Colonic mucosa (tissue), 1 donor: Measurements from ENCODE around the gene DAGLB.

DNA sequence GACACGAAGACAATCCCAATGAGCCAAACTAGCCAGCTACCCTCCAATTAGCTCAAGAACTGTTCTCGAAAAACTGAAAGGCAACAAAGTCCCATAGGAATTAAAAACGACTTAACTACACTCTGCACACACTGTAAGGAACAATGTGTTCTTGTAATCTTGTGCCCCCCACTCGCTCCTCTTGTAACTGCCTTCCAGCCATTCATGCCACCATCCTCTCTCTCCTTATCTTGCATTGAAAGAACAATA lies 3.0 kb downstream of the CYTH3 start:
- PRO-cap = no peak

DNA sequence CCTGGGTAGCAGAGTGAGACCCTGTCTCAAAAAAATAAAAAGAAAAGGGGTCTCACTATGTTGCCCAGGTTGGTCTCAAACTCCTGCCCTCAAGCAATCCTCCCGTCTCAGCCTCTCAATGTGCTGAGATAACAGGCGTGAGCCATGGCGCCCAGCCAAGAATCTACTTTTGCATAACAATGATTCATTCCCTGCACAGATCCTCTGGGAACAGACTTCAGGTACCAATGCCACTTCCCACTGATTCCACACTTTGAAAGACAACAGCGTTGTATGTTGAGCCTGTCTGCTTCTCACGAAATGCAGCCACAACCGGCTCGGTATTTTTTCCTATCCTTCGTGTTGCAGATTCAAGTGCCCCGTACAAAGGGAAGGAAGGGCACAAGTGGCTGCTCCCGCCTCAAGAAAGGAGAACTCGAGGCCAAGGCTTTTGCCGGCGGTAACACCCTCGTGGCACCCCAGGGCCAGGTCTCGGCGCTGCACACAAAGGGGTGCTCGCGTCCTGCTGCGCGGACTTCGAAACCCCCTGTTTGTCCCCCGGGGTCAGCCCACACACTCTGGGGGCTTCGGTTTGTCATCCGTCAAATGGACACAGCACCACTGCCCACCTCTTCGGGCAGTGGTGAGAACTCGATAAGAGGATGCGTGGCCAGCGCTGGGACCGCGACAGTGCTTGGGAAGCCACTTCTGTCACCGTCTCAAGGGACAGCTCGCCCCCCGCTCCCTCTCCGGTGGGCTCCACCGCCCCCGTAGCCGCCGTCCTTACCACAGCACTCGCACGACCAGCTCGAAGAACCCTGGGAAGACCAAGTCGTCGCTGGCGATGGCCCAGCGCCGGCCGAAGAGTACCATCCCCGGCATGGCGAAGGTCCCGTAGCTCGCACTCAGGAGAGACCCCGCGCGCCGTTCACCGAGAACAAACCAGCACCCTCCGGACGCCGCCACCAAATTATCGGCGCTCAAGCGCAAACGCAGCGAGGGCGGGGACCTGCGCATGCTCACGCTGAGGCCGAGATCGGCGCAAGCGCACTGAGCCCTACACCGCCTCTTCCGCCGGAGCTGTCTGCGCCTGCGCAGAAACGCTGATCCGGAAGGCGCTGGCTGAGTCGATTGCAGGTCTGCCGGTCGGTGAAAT lies at the start of gene DAGLB:
TSS of gene DAGLB (minus strand) at position 973 of the 1,135 bp plus-strand sequence.
- PRO-cap = unidirectional peak, plus-strand start at position 243 of the sequence; unidirectional peak, plus-strand start at position 411 of the sequence; bidirectional peak, plus-strand start at position 1,076 of the sequence, minus-strand start at position 951 of the sequence

DNA sequence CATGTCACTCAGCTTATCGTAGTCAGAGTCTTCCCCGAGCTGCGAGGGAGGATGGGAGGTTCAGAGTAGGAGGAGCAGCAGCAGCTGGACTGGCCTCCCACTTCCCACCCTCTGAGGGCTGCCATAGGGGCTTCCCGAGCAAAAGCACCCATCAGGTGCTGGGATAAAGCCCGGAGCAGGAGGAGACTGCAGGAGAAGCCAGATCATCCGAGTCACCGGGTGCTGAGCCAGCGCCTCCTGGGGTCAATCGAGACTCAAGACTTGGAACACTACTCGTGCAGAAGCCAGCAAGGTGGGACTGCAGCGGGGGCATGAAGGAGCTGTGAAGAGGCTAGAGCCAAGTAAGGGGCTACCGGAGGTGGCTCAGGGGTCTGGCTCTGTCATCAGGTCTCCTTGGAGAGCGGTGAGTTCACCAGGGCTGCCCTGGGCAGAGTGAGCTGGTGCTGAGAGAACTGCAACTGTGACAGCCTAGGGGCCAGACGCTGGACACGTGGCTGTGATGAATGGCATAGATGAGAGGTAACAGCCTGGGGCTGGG lies 22.0 kb upstream of the KDELR2 start:
- PRO-cap = no peak

GRCh38 chr7:6604365-6605001 lies 10.9 kb upstream of the ZNF853 start:
- PRO-cap = no peak

DNA sequence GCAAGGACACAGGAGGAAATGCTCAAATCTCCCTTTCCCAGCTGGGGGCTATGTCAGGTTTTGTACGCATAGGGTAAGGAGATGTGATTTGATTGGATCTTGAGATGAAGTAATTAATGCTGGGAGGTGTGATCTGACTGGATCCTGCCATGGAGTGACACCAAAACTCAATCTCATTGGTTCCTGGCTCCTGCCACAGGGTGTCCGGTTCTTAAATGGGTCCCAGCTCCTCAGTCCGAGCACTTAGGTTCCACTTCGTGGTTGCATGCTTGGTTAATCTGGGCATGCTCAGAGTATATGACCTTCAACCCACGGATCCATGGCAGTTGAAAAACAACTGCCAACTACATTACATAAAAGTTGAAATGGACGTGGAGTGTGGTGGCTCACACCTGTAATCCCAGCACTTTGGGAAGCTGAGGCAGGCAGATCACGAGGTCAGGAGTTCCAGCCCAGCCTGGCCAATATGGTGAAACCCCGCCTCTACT lies 3.1 kb upstream of the ZNF12 start:
- PRO-cap = no peak

- PRO-cap = no peak
Observed at GRCh38 chr7:7100395-7100769, 82.0 kb upstream of the C1GALT1 start.

GRCh38 chr7:7216341-7216978 lies 34.1 kb downstream of the C1GALT1 start:
- PRO-cap = no peak

GRCh38 chr7:7477686-7477885 lies 58.1 kb downstream of the COL28A1 start:
- PRO-cap = no peak

DNA sequence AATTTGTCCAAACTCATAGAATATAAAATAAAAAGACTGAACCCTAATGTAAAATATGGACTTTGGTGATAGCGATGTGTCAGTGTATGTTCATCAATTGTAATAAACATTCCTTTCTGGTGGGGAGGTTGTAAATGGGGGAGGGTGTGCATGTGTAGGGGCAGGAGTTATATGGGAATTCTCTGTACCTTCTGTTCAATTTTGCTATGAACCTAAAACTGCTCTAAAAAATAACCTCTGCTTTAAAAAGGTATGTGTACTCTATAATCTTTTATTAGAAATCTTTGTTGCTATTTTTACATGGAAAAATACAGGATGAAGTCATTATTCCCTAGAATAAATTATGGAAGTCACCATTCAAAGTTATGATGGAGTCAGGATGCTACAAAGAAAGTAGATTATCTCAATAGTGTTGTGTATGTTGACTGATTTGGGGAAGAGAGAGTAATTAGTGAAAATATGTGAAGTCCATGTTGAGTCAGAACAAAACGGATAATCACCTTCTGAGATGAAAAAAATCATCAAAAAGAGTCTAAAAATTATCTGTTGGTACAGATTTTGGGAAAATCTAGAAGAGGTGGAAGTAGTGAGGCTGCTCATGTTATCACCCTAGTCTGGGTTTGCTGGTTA lies 12.6 kb downstream of the RPA3 start:
- PRO-cap = no peak

DNA sequence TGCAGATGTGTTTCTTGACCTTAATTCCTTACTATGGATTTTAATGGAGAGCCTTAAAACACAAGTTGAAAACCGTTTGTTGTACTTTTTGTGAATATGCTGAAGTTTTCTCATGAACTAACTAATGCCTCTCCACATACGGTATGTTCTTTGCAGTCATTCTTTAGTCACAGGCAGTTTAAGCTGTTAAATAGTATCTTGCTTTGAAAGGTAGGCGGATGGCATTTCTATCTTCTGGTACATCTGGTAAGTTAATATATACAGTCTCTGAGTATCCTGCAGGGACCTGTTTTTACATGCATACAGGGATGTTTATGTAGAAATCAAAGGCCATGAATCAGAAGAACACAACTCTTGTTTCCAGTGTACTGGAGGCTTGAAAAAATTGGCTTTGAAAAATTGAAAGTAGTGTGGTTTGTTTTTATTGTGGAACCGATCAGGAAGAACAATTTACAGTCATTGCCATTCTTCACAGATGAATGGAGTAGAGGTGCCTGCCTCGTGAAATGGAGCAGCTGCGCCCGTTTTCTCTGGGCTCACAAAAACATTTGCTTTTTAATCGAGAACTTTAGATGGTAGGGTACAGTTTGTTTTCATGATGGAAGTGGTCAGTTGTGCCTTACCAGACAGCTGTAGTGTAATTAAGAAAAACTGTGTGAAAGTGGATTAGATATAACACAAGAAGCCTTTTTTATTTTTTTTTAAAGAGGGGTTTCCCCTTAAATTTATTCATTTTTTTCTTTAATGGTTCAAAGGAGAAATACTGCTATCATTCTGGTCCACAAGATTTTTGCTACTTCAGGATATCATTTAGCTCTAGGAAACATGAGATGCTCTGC lies 54.0 kb upstream of the RPA3 start:
- PRO-cap = no peak

GRCh38 chr7:7808116-7808758 lies 89.8 kb upstream of the RPA3 start:
- PRO-cap = no peak

DNA sequence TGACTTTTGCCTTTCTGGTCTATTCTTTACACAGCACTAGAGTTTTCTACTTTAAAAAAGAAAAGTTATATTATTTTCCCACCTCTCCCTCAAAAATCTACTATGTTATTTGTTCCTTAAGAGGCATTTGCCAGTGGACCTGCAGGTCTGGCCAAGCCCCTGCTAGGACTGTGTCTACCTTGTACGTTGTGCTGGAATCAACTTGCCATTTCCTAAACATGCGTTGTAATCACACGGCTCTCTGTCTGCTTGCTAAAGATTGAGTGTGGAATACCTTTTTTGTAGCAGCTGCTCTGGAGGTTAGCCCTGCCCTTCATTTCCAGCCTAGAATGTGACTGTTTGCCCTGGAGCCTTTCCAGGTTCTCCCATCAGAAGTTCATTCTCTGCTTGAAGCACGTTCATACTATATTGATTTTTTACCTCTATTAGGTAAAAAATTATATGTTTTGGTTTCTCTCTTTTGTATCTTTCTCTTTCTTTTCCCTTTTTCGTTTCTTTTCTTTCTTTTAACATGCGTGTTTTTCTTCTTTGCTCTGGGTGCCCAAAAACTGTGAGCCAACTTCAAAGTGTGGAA lies 111.7 kb upstream of the RPA3 start:
- PRO-cap = no peak

GRCh38 chr7:7944389-7945402 lies 23.9 kb upstream of the GLCCI1 start:
- PRO-cap = no peak

GRCh38 chr7:7969207-7970243 lies 929 bp downstream of the GLCCI1 start:
- PRO-cap = bidirectional peak, plus-strand start at chr7:7969264, minus-strand start at chr7:7969141

DNA sequence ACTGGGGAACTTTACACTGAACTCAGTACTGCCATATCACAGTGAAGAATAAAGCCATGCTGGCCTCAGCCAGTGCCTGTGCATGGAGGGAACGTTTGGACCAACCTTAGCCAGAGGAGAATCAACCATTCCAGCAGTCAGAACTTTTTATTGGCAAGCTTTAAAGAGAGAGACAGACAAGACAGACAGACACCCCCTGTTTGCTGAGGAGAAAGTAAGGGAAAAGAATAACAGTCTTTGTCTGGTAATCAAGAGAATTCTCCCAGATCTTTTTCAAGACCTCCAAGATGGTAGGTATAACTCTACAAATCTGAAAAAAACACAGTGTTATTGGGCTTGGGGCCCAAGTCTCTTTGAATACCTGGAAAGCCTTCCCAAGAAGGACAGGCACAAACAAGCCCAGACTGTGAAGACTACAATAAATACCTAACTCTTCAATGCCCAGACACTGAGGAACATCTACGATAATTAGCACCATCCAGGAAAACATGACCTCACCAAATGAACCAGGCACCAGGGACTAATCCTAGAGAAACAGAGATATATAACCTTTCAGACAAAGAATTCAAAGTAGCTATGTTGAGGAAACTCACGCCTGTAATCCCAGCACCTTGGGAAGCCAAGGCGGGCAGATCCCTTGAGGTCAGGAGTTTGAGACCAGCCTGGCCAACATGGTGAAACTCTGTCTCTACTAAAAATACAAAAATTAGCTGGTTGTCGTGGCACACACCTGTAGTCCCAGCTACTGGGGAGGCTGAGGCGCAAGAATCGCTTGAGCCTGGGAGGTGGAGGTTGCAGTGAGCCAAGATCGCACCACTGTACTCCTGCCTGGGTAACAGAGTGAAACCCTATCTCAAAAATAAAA lies 58.3 kb downstream of the GLCCI1 start:
- PRO-cap = no peak

DNA sequence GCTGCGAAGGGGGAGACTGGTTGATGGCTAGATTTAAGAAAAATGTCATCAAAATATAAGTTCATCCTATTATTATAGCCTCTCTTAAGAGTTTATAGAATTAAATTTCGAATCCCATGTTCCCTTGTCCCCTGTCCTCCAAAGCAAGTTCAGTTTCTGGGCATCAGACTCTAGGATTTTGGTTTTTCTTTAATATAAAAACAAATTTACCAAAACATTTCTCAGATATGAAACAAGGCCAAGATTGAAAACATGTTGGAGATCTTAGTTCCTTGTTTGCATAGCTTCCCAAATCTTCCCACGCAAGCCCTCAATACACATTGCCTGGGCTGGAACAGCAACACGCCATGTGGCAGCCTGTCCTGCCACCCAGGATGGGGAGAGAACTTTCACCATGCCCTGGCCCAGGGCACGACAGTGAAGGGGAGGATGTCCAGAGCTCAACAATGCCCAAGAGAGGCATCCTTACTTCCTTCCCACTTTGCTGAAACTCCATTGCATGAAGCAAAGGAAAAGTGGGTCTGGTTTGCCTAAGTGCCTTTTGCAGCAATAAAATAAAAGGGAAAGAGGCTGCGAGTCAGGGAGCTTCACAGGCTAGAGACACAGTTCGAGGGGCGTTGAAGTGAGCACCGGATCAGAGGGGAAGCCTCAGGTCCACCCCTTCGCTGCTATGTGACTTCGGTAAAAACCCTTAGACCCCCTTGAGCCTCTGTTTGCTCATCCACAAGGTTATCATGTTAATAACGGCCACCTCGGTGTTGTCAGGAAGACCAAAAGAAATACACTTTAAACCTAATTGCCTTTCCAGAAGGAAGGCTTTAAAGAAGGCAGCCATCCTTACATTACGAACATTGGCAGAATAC lies 133.5 kb downstream of the ICA1 start:
- PRO-cap = no peak

DNA sequence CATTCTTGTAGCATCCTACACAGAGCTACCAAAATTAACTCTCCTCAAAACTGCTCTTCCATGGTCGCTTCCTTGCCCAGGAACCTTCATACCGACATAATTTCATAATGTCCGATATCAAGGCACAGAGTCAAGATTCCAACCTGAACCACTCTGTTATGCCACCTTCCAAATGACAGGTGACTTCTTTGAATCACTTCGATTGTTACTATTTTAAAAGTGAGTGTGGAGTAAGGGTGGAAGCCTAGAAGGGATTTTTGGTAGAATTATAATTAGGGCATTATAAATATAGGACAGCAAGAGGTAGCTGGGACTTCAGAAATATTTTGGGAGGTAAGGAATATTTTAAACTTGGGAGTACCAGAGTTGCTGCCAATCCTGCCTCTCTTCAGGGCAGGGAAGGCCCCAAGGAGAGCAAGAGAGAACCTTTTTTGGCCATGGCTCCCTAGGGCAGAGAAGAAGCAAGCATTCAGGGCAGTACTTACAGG lies 73.6 kb downstream of the ICA1 start:
- PRO-cap = no peak

GRCh38 chr7:8255179-8255733 lies 6.7 kb downstream of the ICA1 start:
- PRO-cap = no peak

DNA sequence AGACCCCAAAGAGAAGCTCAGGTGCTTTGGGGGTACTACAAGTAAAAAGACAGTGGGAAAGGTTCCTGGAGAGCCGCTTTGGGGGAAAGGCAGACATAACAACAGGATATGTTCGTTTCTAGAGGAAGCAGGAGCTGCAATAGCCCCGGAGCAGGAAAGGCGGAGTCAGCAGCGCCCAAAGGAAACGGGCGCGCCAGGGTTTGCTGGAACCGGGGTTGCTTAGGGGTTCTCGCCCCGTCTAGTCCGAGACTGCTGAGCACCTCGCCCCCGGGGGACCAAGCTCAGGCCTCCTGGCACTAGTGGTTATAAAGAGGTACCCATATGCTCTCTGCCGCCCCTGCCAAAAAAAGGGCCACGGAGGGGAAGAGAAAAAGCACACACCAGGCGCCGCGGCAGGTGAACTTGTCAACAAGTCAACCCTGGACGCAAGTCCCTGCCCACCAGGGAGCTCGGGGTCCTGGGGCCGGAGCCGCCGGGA lies 672 bp downstream of the ICA1 start:
- PRO-cap = bidirectional peak, plus-strand start at position 183 of the sequence, minus-strand start at position 80 of the sequence

GRCh38 chr7:8433878-8434791 lies 726 bp downstream of the NXPH1 start:
- PRO-cap = no peak